Mammary microvascular endothelial cell (primary cell): ENCODE results near the gene RAB1A.

GRCh38 chr2:64329746-64330469 lies 124.1 kb upstream of the LGALSL start:
- RAMPAGE, long total RNA, result no peak

DNA sequence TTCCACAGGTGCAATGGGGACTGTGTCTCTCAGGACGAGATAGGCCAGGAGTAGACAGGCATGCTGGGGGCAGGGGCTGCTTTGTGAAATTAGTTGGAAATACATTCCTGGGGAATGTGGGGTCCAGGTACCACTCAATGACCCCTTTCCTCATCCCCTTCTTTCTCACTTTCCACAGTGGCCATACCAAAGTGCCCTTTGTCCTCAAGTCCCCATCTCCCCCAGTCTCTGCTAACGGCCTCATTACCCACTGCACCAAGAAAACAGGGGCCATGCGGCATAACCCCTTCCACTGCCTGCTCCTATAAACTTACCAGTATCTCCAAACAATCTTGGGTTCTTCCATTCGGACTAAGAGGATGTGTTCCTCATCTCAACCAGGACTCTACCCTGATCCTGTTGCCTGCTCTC lies 72.0 kb upstream of the LGALSL start:
- RAMPAGE, long total RNA, result no peak

DNA sequence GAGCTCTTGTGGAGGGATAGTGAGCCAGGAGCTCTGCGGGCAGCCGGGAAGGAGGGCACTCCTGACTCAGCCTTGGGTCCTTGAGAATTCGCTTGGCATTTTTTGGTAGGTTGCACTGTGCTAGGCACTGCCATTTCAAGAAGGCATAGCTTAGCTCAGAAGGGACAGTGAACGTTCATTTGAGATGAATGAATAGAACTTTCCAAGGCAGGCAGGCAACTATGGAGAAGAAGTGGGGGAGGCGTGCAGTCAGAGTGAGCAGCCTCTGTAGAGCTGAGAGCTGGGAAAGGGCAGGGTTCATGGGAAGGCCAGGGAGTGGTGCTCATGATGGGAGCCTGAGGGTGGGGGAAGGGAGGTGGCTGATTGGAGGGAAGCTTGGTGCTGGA lies 47.7 kb upstream of the LGALSL start:
- RAMPAGE, long total RNA, result no peak

DNA sequence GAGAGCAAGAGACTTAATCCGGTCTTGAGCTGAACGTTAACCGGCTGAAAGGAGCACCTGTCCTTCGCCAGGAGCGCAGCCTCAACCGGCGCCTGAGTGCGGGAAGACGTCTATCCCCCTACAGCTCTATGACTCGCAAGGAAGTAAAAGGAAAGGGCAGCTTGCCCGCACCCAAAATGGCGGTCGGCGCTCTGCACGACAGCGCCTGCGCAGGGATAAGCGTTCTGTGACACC lies 222 bp upstream of the AFTPH start:
- RAMPAGE, long total RNA, result no peak

DNA sequence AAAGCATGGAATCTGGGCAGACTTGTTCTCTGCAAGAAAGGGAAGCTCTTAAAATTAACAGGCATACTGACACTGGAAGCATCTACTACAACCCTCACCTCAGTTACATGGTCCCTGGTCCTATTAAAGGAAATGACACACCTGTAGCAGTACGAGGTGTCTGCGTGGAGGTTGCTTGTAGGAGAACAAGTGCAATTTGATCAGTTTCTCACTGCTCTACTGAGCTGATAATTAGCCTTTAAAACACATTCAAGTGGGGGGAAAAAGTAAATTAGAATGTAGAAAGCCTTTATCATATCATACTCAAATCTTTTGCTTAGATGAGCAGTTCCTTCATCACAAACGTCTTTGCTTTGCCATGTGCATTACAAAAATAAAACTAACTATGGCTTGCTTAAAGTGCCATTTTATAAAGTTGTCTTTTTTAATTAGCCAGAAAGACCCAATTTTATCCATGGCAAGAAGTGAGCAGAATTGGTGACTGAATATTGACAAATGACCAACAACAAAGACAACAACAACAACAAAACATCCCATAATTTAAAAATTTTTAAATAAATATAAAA lies 20.0 kb downstream of the SERTAD2 start:
- RAMPAGE, long total RNA, result no peak

DNA sequence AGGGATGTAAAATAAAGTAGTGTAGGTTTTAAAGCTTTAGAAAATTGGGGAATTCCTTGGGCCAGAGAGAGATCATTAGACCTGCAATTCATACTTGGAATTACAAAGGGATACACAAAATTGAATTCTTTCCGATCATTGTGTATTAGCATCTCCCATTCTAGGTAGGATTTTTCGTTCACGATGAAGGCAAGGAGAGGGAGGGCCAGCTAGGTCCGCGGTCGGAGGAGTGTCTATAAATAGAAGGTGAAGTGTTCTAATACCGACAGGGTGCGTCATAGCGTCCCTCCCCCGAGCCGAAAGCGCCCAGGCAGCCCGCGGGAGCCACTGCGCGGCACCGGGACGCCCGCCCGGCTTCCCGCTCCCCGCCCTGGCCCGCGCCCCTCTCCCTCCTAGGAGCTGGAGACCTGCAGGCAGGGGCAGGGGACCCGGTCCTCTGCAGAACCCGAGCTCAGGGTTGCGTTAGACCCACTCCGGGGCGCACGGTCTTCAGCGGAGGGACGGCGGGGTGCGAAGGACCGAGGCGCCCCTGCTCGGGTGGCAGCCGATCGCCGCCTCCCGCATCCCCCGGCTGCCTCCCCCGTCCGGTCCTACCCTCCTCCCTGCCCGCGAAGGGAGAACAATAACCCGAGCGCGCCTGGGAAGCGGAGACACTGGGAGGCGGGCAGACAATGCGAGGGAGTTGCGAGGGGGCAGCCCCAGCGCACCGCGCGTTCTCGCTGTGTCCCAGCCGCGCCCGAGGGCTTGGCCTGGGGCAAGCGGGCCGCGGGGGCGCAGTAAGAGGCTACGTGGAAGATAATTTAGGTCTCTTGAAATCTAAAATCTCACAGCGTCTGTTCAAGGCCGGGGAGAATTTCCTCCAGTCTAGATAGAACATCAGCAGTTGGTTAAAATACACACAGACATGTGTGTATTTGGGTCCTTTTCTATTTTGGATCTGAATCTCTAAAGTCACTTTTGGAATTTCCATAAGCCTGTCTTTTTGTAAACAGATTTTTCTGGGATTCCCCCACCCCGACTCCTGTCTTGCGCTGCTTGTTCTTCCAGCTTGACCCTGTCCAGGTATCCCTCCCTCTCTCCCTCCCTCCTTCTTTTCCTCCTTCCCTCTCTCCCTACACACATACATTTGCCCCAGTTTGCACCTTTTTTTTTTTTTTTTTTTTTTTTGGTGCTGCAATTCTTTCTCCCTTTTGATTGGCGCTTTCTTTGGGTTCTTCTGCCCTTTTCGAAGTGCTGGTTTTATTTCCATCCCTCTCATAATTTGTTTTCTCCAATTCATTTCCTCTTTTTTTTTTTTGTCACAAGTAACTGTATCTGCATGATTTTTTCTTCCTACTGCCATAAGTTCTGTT lies 114.4 kb upstream of the SERTAD2 start:
- RAMPAGE, long total RNA, result no peak

DNA sequence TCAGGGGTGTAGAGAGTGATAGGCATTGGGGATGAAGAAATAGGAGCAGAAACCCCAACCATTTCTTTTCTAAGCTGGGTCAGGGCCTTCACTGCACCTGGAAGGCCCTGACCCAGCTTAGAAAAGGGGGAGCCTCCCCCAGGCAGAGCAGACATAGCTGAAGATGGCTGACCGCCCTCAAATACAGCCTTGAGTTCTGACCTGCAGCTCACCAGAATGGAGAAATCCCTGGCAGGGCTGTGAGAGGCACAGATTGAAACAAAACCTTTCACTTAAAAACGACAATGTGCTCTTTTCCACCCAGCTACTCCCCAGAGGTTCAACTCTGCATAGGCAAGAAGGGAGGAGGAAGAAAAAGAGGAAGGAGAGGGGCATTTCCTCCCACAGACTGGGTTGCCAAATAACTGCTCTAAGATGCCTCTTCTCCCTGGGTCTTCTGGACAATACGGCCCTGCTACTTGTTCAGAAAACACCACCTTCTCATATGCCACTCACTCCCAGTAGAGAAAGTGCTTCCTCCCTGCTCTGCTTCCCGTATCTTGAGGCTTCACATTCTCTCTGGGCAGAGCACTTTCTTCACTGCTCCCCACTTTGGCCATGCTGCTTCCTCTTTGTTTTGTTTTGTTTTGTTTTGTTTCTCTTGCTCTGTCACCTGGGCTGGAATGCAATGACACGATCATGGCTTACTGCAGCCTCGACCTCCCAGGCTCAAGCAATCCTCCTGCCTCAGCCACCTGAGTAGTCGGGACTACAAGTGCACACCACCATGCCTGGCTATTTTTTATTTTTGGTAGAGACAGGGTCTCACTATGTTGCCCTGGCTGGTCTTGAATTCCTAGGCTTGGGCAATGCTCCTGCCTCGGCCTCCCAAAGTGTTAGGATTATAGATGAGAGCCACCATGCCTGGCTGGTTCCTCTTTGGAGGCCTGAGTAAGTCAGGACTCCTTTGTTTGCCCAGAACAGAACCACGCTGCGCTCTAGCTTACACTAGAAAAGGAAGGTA lies 136.3 kb upstream of the SLC1A4 start:
- RAMPAGE, long total RNA, result no peak

GRCh38 chr2:64857804-64858592 lies 131.2 kb upstream of the SLC1A4 start:
- RAMPAGE, long total RNA, result no peak

GRCh38 chr2:64943673-64944224 lies 45.5 kb upstream of the SLC1A4 start:
- RAMPAGE, long total RNA, result no peak

GRCh38 chr2:65071332-65072185 lies 15.3 kb downstream of the CEP68 start:
- RAMPAGE, long total RNA, result no peak

GRCh38 chr2:65090357-65090836 lies 34.2 kb downstream of the CEP68 start:
- RAMPAGE, long total RNA, result no peak

DNA sequence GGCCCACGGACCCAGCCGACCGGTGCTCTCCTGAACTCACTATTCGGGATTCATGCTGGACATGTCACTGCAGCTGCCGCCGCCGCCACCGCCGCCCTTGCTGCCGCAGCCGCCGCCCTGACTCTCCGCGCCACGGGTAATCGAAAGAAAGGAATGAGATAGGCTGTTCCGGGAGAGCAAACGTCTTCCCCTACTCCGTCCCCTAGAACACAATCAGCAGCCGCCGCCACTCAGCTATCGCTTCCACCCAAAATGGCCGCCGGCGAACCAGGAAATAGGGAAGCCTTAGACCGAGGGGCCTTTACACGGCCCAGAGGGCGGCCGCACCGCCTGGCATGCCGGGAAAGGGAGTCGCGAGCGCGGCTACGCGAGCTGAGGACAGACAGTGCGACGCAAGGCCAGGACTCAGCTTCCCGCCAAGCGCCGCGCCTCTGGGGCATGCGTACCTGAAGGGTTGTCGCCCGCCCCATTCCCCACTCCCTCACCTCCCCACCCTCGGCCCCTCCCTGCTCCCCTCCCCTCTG lies at the start of gene RAB1A:
Gene RAB1A (minus strand): TSS at position 254 of the 524 bp plus-strand sequence.
- RAMPAGE, long total RNA, result start-site peak on the minus strand centred at position 228 of the sequence, 74 bp wide, 2,296 and 196 reads in 2 replicates

DNA sequence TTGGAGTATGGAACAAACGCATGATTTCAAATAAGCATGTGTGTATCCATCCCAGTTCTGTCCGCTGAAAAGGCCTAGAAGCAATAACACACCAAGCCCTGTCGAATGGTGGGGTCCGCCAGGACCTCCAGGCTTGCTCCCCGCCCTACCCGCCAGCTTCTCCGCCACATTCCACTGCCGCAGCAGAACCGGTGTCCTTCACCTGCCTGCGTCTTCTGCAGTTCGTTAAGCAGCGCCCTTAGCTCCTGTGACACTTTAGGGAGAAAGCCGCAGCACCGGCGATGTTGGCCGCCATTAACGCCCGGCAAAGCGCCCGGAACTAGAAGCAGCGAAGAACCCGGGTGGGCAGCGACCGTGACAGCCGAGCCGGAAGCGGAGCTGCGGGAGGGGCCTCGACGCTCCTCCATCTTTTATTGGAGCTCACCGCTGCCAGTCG lies 334 bp upstream of the ACTR2 start:
- RAMPAGE, long total RNA, result no peak

GRCh38 chr2:65334544-65335628 lies 97.5 kb downstream of the SPRED2 start:
- RAMPAGE, long total RNA, result no peak

DNA sequence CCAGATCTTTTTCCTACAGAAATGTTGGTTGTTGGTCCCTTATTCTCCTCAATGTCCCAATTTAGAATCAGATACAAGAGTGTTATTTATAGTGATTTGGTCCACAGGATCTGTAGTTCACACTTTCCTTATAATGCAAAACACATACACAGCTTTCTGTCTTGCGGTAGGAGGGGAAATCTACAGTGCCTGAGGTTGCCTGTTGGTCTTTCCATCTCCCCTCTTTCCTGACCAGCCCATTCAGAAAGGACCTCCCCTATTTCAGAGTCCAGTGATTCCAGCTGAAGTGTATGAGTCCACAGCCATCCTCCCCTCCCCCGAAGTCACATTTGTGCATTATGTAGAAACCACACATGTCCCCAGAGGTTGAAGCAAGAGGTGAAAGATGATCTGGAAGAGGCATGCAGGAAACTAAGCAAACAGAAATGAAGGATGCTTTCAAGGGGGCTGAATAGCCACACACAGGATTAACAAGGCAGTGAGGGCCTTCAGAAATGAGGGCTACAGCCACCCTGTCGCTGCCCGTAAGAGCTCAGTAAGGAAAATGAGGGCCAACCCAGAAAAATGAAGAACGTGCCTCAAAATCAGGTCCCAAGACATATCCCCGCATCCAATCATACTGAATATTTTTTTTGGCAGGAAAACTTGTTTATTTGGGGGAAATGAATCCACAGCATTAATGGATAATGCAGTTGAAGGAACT lies 61.7 kb downstream of the SPRED2 start:
- RAMPAGE, long total RNA, result no peak

DNA sequence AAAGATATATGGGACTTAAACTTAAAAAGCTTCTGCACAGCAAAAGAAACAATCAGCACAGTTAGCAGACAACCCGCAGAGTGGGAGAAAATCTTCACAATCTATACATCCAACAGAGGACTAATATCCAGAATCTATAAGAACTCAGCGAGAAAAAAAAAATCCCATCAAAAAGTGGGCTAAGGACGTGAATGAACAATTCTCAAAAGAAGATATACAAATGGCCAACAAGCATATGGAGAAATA lies 34.1 kb downstream of the SPRED2 start:
- RAMPAGE, long total RNA, result no peak

- RAMPAGE, long total RNA, result no peak
Observed at GRCh38 chr2:65429452-65430234, 2.8 kb downstream of the SPRED2 start.

- RAMPAGE, long total RNA, result no peak
Observed at GRCh38 chr2:65436233-65437009, 4.0 kb upstream of the SPRED2 start.

DNA sequence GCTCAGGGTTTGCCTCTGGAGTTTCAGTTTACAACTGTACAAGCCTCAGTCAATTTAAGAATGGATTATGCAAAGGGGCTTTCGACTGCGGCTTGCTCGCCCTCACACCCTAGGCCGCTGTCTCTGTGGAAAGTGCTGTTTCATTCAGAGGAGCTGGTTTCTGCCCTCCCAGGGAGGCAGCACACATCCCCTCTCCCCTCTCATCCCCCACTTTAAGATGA lies 4.5 kb upstream of the SPRED2 start:
- RAMPAGE, long total RNA, result no peak

GRCh38 chr2:65630671-65630922 lies 198.2 kb upstream of the SPRED2 start:
- RAMPAGE, long total RNA, result no peak